SK-MEL-5 (cell line): Measurements from ENCODE around the gene LRMDA.

GRCh38 chr10:74585201-74586595 is 240.7 kb upstream of the KAT6B start:
RAMPAGE:
- cytosol, long total RNA = no peak
- long total RNA = no peak
- nucleus, long total RNA = no peak

DNA sequence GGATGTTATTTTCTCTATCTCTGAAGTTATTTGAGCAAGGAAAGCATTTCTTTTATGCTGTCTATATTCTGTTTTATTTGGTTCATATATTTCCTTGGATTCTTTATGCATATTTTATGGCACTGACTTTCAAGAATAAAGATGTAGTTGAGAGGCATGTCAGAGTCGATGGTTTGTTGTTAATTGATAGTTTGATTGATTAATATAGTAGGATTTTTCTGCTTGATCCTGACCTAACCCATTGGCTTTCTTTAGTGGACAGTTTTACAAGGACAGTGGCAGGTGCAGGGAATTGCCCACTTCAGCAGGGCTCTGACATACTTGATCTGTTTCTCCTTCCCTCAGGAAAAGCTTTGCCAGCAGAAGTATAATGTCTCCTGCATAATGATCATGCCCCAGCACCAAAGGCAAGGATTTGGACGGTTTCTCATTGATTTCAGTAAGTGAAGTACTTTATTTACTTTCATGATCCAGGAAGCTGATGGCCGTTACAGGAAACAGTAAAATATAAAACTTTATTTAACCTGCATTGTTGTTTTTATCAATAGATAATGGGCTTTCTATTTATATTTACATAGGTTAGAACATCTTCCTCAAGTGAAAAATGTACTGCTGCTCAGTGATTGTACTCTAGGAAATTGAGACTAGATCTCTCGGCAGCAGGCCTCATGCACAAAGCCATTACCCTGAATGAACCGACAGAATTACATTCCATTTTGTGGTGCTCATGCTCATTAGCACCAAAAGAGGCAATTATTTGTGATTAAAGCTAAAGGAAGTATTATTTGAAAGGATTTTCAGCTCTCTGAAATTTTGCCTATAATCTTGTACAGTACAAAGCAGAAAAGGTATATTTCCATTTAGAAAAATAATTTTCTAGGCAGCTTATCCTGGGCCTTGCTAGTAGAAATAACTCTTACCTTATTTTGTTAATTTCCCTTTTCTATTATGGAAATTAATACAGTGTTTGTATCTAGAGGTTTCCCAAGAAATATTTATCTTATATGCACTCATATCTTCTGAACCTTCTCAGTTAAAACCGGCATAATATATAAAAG is 84.4 kb downstream of the DUSP29 start:
RAMPAGE:
- cytosol, long total RNA = no peak
- long total RNA = no peak
- nucleus, long total RNA = no peak

DNA sequence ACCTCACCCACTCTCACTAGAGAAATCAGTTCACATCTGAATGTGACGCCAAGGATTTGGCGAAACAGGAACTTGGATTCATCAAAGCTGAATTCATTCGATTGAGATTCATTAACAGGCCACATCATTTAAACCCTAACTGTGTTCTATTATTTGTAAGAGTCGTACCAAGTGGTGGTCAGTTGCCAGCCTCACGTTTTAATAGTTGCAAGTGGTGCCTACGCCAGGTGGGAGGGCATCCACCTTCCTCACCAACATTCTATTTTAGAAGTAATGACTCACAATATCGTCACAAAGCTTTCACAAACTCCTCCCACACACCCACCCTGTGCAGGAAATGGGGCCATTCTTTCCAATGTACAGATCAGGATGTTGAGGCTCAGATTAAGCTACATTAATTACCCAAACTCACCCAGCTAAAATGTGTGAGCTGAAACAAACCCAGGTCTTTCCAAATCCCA is 39.4 kb downstream of the DUSP29 start:
RAMPAGE:
- cytosol, long total RNA = no peak
- long total RNA = no peak
- nucleus, long total RNA = no peak

DNA sequence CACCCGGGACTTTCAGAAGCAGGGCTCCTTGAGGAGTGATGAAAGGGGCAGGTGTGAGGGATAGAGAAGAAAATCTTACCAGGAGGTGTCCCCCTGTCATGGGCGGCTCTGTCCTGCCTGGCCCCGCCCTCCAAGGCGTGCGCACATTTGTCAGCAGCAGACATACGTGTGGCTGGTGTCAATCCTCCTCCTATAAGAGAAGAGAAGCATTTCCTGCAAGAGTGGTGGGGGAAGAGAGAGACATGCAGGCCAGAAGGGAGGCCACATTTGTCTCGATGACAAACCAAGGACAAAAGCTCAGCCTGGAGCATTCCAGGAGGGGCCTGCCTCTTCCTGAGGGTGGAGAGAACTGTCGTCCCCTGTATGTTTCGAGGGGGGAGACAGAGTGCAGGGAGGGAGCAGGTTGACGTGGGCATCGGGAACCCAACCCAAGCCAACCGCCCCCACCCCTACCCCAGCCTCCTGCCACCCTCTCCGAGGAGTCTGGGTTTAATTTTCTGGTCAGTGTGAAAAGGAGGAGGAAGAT is 47.5 kb upstream of the COMTD1 start:
RAMPAGE:
- cytosol, long total RNA = no peak
- long total RNA = no peak
- nucleus, long total RNA = no peak

DNA sequence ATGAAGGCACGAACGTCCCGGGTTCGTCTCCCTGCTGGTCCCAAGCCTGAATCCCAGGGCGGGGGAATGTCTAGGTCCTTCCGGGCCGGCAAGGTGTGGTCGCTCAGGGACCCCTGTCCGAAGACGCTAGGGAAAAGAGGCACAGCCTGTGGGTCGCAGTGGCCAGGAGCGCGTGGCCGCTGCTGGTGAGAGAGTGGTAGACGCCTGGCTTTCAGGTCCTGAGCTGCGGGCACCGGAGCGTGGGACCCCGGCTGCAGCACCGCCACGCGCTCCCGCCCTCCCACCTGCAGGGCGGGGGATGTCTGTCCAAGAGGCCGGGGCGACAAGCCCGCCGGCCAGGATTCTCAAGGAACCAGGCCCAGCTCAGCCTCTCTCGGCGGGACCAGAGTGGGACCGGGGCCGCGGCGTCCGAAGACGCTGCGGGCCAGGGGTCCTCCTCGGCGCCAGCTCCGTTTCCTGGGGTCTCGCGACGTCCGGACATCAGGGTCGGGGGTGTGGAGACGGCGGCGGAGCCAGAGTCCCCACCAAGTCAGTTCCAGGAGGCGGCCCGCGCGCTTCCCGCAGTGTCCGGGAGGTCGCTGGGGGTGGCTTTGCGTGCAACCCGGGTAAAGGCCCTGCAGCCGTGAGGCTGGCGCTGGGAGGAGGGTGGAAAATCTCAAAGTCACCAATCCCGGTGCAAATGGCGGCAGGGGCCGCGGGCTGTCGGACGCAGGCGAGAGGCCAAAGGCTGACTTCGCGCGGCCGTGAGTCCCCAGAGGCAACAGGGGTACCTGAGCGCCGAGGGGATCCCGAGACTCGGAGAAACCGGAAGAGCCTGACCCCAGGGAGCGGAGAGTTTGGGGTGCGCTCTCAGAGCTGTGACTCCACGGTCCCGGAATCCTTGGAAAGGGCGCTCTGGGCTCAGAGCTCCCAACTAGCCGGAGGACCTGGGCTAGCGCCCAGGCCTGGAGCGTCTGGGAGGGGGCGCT is 5.4 kb downstream of the ZNF503 start:
RAMPAGE:
- cytosol, long total RNA = no peak
- long total RNA = no peak
- nucleus, long total RNA = no peak

GRCh38 chr10:75428405-75429029 is 2.9 kb upstream of the LRMDA start:
RAMPAGE:
- cytosol, long total RNA = no peak
- long total RNA = no peak
- nucleus, long total RNA = no peak

RAMPAGE:
- cytosol, long total RNA = no peak
- long total RNA = no peak
- nucleus, long total RNA = no peak
Observed at GRCh38 chr10:75431057-75431968, at the start of gene LRMDA. LRMDA (plus strand) TSS chr10:75431624.

DNA sequence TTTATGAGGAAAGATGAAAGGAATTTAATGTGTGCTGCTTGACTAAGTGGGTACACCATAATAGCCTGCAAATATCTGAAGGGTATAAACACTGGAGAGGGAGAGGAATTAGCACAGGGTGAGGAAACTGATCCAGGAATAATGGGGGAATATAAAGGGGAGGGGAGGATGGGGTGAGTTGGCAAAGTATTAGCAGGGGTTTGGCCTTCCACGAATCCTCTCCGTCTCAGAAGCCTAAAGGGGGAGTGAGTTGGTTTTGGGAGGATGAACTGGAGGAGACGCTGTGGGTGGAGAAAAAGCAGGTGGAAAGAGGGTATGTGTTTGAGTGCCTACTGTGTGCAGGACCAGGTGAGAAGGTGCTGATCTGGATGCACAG is 67.2 kb downstream of the LRMDA start:
RAMPAGE:
- cytosol, long total RNA = no peak
- long total RNA = no peak
- nucleus, long total RNA = no peak

DNA sequence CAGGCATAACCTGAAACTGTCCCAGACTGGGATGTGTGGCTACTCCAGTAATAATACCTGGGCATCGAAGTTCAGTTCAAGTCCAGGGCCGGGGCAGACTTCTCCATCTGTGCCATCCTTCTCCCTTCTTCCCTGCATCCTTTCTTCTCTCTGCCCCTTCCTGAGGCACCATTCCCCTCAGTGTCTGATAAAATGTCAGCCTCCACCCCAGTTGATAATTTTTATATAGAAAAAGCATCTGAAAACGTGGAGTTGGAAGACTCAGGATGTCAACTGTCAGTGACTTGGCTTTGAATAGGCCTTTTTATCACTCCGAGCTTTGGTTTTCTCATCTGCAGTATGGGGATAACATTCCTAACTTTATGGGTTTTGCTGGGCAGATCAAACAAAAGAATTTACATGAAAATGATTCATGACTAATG is 92.3 kb downstream of the LRMDA start:
RAMPAGE:
- cytosol, long total RNA = no peak
- long total RNA = no peak
- nucleus, long total RNA = no peak

RAMPAGE:
- cytosol, long total RNA = no peak
- long total RNA = no peak
- nucleus, long total RNA = no peak
Observed at GRCh38 chr10:75621539-75621965, 190.1 kb downstream of the LRMDA start.

GRCh38 chr10:75842979-75843717 is 411.7 kb downstream of the LRMDA start:
RAMPAGE:
- cytosol, long total RNA = no peak
- long total RNA = no peak
- nucleus, long total RNA = no peak

DNA sequence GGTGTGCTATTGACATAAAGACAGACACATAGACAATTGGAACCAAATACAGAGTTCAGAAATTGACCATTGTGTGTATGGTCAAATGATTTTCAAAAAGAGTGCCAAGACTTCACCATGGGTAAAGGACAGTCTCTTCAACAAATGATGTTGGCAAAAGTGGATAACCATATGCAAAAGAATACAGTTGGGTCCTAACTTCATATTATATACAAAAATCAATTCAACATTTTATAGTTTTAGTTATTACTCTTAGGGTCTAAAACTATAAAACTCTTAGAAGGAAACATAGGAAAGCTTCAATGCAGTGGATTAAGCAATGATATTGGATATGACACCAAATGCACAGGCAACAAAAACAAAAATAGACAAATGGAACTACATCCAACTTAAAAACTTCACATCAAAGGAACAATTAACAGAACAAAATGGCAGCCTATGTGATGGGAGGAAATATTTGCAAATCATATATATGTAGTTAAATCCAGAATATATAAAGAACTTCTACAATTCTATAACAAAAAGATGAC is 415.8 kb downstream of the LRMDA start:
RAMPAGE:
- cytosol, long total RNA = no peak
- long total RNA = no peak
- nucleus, long total RNA = no peak

GRCh38 chr10:76002615-76002887 is 571.1 kb downstream of the LRMDA start:
RAMPAGE:
- cytosol, long total RNA = no peak
- long total RNA = no peak
- nucleus, long total RNA = no peak

DNA sequence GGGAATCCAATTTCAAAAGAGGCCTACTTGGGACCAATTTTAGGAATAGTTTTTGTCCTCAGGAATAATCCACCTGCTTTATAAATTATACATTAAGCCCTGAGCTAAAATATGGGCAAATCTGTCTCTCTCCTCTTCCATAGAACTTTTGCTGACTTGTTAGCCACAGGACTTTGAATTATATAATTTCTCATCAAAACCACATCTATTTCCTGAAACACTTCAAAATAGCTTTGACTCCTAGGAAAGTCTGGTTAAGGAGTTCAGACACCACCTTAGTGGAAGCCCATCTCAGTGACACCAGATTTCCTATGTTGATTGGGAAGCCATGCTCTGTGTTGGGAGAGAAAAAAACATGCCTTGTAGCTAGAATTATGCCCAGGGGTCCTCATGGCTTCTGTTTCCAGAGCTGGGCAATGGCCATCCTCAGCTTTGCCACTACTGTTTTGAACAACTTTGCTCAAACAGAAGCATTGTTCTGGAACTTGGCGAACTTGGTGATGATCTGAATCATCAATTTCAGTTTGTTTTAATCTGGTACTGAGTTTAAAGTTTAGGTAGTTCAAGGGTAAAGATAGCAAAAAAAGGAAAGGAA is 736.7 kb downstream of the LRMDA start:
RAMPAGE:
- cytosol, long total RNA = no peak
- long total RNA = no peak
- nucleus, long total RNA = no peak

RAMPAGE:
- cytosol, long total RNA = no peak
- long total RNA = no peak
- nucleus, long total RNA = no peak
Observed at GRCh38 chr10:77165645-77166328, 471.8 kb downstream of the KCNMA1 start.

DNA sequence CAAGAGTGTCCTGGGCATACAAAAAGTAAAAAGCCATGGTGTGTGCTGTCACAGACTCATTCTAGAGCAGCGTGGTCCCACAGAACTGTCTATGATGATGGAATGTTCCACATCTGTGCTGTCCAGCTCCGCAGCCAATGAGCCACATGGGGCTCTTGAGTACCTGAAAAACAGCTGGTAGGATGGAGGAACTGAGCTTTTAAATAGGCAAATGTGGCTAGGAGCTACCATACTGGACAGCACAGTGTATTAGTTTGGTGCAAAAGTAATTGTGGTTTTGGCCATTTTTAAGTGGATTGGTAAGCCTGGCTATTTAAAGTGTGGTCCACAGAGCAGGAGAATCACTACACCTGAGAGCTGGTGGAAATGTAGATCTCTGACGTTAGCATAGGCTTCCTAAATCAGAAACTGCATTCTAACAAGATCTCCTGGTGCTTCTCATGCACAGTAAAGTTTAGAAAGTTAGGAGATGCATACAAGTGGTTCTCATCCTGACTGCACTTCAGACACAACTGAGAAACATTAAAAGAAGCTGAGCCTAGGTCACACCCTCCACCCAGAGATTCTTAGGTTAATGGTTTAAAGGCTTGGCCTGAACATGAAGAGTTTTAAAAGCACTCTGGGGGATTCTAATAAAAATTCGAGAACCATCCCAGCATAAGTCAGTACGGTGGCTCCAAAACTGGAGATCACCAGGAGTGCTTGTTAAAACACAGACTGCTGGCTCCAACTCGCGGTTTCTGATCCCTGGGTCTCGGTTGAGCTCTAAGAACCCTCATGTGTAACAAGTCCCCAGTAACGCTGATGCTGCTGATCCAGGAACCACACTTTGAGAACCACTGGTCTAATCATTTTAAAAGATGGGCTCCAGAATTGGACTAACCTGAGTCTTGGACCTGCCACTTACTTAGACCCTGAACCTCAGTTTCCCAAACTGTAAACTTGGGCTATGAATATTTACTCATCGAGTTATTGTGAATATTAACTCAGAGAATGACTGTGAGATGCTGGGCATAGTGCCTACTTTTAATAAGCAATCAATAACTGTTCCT is 462.9 kb downstream of the KCNMA1 start:
RAMPAGE:
- cytosol, long total RNA = no peak
- long total RNA = no peak
- nucleus, long total RNA = no peak

RAMPAGE:
- cytosol, long total RNA = no peak
- long total RNA = no peak
- nucleus, long total RNA = no peak
Observed at GRCh38 chr10:77244857-77245560, 392.6 kb downstream of the KCNMA1 start.

DNA sequence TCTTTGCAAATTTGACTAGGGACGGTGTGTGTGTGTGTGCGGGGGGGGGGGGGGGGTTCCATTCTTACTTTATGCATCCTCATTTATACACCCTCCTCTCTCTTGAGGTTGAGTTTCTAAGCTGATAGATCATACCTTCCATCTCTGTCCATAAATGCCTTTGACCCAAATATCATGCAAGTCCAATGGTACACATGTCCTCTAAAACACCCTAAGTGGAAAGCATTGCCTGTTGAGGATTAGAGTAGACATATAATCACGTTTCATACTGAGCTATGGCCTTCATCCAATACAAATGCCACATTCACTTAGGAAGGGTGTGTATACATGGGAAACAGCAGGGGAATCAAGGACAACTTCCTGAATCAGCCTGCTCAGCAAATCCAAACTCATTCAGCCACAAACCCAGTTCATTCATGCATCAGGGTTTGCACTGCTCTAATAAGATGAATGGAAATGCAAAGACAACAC is 350.8 kb downstream of the KCNMA1 start:
RAMPAGE:
- cytosol, long total RNA = no peak
- long total RNA = no peak
- nucleus, long total RNA = no peak

GRCh38 chr10:77391414-77392232 is 246.0 kb downstream of the KCNMA1 start:
RAMPAGE:
- cytosol, long total RNA = no peak
- long total RNA = no peak
- nucleus, long total RNA = no peak

DNA sequence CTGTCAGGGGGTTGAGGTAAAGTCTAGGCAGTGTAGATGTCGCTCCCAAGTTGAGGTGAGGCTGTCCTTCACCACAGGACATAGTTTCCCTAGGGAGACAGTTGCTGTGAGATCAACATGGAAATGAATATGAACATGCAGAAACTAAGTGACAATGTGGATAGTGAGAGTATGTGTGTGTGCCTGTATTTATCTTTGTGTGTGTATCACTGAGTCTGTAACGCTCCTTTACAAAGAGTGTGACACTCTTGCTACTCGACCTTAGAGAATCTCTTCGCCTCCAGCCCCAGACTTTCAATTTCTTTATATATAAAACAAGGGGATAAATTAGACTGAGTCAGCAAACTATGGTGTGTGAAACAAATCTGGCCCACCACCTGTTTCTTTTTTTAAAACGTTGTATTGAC is 240.6 kb downstream of the KCNMA1 start:
RAMPAGE:
- cytosol, long total RNA = no peak
- long total RNA = no peak
- nucleus, long total RNA = no peak